Body of pancreas (tissue), 2 donors: Measurements from ENCODE around the gene ANKRD36B.

DNA sequence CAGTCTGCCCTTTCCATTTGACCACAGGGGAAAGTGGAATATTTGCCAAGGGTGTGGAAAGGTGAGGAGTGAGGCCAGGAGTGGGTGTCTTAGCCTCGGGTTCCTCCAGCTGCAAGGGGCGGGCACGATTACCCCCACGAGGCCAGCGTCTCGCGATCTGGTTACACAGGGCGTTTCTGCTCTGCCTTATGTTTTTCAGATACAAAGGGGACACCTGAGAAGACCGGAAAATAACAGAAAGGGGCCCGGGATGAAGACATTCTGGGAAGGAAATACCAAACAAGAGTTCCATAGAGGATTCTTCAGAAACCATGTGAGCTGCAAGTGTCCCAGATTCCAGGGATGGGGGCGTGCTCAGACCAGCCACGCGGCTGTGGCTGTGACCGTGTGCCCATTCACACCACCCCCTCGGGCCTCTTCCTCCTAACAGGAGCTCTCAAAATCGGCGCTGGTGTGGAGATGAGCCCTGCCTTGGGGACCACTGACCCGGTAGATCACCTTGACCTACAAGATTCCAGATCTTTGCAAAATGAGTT, 34.3 kb downstream of the FAM178B start:
- PRO-cap: no peak
- RAMPAGE, long total RNA, 2 experiments: no peak in any of the 2 experiments

DNA sequence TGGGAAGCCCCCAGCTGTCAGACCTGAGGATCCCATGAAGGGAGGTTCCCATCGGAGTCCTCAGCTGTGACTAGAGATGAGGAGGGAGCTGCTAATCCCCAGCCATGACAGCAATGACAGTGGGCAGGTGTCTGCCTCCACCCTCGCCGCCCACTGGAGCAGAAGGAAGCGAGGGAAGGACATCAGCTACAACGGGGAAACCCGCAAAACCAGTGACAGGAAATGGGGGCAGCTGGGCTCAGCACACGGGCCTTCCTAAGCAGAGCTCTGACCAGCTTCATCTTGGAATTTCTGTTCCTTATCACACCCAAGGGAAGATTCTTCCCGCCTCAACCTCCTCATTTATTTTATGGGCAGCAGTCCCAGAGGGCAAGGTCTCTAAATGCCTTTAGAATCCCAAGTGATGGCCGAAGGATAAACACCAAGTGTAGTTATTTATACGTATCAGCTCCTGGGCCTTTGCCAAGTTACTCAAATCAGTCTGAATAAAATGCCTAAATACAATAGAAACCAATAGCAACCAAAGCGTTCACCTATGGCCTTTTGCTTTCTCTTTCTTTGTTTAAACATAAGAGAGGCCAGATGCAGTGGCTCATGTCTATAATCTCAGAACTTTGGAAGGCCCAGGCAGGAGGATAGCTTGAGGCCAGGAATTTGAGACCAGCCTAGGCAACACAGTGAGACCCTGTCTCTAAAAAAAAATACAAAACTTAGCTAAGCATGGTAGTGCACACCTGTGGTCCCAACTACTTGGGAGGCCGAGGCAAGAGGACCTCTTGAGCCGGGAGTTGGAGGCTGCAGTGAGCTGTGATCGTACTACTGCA, 32.0 kb downstream of the FAM178B start:
- PRO-cap: no peak
- RAMPAGE, long total RNA, 2 experiments: no peak in any of the 2 experiments

- PRO-cap: no peak
- RAMPAGE, long total RNA, 2 experiments: start-site peak on the plus strand in 1 of 2 experiments, at chr2:97194656-97195095 at its widest, 16 reads per replicate
Measured at GRCh38 chr2:97194668-97195123, 81.7 kb downstream of the ANKRD36 start.

GRCh38 chr2:97589283-97590453, at the start of gene ANKRD36B:
Gene ANKRD36B (minus strand): TSS chr2:97589877.
- PRO-cap: bidirectional peak, plus-strand start at chr2:97589951, minus-strand start at chr2:97589837
- RAMPAGE, long total RNA, 2 experiments: start-site peak on the minus strand in 1 of 2 experiments, at chr2:97589786-97590298 at its widest, 27 to 191 reads per replicate

DNA sequence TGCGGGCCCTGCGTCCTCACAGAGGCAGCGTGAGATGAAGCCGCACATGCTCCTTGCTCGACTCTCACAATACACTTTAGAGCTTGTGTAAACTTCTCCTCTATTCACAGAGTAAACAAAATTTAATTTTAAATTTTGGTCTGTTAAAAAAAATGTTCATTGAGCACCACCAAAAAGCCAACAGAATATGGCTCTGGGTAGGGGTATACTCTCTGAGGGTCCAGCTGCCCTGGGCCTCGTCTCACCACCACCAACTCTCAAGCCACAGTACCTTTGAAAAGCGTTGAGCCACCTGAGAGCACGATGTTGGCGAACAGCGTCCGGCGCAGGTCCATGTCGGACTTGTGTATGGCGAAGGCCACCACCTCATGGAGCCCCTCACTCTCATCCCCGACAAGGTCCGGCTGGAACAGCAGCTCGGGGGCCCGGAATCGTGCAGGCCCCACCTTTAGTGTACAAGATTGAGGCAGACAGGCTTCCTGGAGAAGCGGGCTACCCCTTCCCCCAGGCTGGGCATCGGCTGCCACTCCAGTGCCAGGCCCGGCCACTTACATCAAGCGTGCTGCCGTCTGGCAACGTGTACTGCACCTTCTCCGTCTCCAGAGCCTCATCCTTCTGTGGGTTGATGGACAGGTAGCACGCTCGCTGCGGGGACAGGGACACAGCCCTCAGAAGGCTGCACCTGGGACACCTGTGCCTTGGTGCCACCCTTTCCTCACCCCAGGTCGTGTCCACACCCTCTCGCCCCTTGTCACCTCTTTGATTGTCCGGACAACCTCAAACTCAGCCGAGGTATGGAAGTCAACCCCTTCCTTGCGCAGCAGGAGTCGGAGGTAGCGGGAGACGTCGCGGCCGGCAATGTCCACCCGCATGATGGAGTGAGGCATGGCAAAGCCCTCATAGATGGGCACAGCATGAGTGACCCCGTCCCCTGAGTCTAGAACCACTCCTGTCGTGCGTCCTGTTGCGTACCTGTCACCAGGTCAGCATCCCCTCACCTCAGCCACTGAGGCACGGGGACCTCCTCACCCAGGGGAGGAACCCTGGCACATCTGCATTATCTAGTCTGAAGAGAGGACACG, 5.8 kb downstream of the ACTR1B start:
- PRO-cap: no peak
- RAMPAGE, long total RNA, 2 experiments: no peak in any of the 2 experiments

DNA sequence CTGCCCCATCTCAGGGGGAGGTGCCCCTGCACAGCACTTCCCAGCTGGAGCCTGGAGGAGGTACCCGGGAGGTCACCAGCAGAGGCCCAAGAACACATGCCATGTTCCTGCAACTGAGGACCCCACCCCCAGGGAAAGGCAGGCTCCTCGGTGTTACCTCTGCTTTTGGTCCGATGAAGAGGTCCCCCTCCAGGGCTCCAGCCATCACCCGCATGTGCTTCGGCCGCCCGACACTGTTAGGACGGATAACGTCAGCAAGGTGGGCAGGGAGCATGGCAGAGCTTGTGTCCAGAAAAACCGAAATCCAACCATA, 3.5 kb downstream of the ACTR1B start:
- PRO-cap: no peak
- RAMPAGE, long total RNA, 2 experiments: no peak in any of the 2 experiments

DNA sequence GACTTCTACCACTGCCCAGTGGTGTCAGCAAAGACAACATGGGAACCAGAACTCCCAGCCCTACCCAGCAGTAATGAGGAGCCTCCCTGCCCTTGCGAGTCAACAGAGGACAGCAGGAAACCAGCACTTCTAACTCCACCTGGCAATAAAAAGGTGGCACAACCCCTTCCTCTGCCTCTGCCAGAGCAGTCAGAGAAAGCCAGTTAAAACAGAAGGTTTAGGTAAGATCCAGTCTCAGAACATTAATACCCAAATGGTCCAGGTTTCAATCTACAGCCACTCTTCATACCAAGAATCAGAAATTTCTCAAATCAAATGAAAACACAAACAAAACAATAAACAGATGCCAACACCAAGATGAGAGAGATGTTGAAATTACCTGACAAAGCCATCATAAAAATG, 68.8 kb downstream of the ZAP70 start:
- PRO-cap: no peak
- RAMPAGE, long total RNA, 2 experiments: no peak in any of the 2 experiments

DNA sequence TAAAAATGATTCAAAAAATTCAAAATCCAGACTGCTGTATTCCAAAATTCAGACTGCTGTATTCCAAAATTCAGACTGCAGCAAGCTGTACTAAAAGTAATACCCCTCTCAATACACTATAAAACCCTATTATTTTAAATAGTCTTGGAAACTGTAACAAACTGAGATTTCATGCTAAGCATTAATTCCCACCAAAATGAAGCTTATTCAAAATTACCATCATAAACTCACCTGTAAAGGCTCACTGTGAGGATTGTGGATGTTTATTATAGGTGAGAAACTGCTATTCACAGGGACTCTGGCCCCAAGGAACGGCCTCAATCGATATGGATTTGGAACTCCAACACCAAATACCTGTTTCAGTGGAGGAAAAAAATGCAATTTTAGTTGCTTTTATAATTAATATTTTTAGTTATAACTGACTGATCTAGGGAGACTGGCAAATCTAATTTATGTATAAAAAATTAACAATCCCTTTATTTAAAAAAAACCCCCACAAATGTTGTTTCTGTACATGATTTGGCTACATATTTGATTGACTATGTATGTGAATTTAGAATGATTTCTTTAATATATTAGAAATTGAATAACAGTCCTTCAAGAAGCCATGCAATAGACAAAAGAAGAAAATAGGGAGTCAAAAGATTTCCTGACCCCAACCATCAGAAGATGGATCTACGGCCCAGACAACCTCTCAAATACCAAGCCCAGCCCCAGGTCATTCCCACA, 128.4 kb downstream of the ZAP70 start:
- PRO-cap: no peak
- RAMPAGE, long total RNA, 2 experiments: no peak in any of the 2 experiments

- PRO-cap: unidirectional peak, minus-strand start at chr2:98021504
- RAMPAGE, long total RNA, 2 experiments: no peak in any of the 2 experiments
Measured at GRCh38 chr2:98021089-98021675, 25.4 kb upstream of the TMEM131 start.

DNA sequence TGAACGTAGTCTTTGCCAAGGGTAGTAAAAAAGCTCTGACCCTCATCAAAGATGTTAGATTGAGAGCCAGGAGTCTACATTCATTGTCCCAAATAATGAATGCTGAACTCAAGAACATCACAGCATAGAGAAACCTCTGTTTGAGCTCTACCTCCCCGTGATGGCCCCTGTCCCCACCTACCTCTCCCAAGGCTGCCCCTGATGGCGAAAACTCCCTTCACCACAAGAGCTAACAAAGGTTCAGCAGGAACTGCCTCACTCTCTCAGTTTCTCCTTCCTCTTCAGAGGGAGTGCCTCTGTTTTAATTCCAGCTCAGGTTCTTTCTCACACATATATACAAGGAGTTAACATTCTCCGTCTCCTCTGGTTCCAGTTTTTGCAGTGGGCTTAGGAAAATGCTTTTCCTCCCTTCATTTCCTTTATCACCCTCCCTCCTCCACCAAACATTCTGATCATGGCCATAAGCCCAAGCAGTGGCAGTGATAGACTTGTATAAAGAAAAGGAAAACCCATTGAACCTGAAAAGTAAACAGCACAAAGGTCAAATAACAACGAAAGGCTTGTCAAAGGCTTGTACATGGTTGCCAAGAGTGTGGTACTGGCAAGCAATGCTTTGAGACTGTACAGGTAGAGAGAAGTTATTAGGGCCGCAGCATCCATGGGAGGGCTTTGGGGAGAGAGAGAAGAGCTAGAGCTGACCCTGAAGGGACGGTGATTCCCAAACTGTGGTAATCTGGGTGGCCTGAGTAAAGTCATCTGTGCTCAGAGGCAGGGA, 2.3 kb upstream of the VWA3B start:
- PRO-cap: no peak
- RAMPAGE, long total RNA, 2 experiments: no peak in any of the 2 experiments

DNA sequence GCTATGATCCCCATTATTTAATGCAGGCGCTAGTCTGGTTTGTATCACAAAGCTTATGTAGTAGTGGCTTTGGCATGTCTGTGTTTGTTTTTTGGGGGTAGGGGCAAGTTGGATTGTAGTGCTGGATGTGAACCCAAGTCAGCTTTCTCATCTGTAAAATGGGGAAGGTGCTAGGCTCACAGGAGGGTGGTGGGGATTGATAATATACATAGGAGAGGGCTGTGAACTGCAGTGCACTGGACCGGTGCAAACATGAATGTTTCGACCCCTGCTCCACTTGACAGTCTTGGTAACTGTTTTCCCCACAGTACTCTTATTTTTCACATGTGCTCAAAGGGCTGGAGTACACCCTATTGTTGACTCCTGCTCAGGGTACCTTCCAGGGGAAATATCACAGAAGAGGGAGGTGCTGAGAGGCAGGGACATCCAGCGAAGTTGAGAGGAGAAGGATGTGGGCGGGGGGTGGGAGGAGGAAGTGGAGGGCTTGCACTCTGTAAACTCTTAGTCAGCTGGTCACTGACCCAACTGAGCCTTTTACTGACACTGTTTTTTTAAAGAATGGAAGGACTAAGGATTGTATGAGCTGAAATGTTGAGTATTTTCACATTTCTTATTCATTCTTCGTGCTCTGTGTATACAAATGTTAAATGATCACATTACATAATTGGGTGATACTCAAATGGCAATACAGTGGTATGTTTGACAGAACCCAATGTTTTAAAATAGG, 9.8 kb downstream of the INPP4A start:
- PRO-cap: no peak
- RAMPAGE, long total RNA, 2 experiments: no peak in any of the 2 experiments

- PRO-cap: no peak
- RAMPAGE, long total RNA, 2 experiments: no peak in any of the 2 experiments
Measured at GRCh38 chr2:98474603-98475310, 30.1 kb downstream of the INPP4A start.

GRCh38 chr2:98485340-98486107, 40.9 kb downstream of the INPP4A start:
- PRO-cap: no peak
- RAMPAGE, long total RNA, 2 experiments: no peak in any of the 2 experiments

GRCh38 chr2:98505252-98505866, 60.7 kb downstream of the INPP4A start:
- PRO-cap: unidirectional peak, plus-strand start at chr2:98505690
- RAMPAGE, long total RNA, 2 experiments: no peak in any of the 2 experiments

DNA sequence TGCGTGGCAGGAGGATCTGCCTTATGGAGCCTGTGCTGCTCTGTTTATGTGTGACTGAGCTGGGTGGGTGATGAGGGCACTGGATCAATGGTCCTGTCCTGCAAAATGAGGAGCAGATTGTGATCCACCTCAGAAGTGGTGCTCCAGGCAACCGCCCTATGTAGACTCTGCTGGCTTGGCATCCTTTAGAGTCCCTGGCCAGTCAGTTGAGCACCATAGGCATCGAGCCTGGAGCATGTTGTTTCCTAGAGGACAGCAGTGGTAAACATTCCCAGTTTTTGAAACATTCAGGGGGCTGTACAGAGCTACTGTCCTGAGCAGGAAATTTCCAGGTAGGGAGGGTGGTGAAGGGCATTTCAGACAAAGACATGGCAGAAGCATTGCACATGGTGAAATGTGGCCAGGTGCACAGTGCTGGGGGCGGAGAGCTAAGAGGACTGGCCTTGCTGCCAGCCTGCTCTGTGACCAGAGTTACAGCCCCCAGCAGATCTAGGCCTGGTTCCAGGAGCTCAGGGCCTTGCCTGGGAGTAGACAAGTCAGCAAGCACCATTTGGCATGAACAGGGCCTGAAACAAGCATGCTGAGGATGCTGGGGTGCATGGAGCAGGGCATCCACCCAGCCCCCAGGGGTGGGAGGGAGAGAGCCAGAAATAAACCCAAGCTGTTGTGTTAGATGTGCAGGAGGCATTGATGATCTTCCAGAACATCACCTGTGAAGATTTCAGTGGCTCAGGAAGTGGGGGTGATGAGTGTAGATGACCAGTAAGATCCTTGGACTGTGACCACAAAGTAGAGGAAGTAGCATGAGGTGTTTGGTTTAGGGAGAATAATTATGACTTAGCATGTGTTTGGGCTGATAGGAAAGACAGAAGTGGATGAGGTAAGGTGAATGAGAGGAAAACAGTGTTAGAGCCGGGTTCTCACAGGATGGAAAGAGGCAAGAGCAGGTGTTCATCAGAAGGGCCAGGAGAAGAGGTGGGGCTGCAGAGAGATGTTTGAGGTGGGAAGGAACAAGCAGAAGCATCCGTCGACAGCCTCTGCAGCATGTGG, 61.2 kb downstream of the COA5 start:
- PRO-cap: no peak
- RAMPAGE, long total RNA, 2 experiments: no peak in any of the 2 experiments

DNA sequence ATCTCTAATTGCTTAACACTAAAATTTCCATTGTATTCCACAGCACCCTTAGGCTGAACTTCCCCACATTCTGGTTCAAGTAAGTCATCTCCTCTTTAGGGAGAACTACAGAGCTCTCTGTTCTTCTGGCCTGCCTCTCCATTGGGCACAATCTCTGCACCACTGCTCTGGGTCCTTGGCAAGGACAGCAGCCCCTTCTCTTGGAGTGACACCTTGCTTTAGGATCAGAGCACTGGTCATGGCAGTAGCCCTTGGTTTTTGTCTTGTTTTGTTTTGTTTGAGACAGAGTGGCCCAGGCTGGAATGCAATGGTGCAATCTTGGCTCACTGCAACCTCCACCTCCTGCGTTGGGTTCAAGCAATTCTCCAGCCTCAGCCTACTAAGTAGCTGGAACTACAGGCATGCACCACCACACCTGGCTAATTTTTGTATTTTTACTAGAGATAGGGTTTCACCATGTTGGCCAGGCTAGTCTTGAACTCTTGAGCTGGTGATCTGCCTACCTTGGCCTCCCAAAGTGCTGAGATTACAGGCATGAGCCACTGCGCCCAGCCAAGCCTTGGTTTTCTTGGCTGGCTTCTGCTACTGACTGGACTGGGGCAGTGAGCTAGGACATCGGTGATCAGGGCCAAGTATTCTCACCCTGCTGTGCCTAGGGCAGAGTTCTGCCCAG, 24.3 kb downstream of the UNC50 start:
- PRO-cap: no peak
- RAMPAGE, long total RNA, 2 experiments: no peak in any of the 2 experiments

DNA sequence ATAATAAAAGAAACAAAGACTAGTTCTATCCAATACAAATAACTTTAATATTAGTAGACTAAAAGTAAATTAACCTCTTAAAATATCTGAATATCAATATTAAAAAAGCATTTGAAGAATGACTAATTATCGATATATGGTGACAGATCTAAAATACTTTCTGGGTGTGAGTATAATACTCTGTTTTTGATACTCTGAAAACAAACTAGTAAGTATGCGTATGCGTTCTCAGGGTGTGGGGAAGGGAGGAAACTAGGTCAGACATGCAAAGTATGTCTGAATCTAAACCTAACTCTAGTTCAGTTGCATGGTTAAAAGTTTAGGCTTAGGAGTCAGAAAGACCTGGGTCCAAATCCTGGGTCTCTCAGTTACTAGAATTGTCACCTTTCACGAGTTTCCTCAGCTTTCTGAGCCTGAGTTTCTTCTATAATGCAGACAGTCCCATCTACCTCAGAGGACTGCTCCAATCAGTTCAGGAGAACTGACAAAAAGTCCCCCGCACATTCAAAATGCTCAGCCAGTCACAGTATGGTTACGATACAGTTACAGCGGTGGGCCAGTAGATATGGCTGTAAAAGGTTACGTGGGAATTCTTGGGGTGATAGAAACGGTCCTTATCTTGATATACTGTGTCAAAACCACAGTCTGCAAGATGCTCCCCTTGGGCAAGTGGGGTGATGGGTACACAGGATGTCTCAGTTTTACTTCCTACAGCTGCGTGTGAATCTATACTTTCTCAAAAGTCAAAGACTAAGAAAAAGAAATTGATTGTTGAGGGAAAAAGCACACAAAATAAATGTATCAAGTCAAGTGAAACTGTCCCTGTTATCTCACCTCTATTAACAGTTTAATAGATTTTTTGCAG, 29.2 kb downstream of the UNC50 start:
- PRO-cap: no peak
- RAMPAGE, long total RNA, 2 experiments: no peak in any of the 2 experiments

DNA sequence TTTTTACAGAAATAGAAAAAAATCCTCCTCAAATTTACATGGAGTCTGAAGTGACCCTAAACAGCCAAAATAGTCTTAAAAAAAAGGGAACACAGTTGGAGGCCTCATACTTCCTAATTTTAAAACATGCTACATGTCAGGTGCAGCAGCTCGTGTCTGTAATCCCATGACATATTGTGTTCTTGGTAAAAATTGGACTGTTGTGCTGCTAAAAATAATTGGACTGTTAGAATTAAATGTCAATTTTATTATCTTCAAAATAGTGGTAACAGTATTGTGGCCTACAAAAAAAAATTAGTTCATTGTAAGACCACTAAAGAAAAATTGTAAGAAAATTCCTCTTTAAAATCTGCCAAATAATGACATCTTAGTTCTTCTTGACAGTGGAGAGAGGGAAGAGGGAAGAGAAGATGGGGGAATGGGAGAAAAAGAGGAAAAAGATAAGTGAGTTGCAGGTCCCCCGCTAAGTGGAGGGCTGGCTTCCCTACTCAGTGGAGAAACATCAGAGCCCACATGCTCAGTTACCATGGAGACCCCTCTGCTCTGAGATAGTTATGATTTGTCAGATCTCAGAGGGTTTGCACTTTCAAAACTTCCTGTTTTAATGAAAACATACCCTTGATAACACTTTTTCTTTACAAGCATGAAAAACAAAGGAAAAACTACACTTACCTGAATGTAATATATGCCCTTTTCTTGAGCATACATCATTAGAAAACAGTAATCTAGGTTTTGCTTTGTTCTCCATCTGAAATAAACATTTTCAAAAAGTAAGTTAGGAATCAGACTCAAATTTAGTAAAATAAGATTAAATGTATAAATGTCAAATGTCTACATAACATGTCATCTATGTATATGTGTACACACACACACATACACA, 46.6 kb downstream of the UNC50 start:
- PRO-cap: no peak
- RAMPAGE, long total RNA, 2 experiments: no peak in any of the 2 experiments

DNA sequence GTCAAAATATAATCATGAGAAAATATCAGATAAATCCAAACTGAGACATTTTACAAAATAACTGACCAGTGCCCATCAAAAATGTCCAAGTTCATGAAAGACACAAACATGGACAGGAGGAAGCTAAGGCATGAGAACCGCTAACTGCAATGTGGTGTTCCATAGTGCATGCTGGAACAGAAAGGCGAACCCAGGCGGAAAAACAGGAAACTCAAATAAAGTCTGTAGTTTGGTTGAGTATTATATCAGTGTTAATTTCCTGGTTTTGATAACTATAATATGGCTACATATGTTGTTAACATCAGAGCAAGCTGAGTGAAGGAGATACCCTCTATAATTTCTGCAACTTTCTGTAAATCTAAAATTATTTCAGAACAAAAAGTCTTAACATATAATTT, 53.5 kb downstream of the UNC50 start:
- PRO-cap: no peak
- RAMPAGE, long total RNA, 2 experiments: no peak in any of the 2 experiments

DNA sequence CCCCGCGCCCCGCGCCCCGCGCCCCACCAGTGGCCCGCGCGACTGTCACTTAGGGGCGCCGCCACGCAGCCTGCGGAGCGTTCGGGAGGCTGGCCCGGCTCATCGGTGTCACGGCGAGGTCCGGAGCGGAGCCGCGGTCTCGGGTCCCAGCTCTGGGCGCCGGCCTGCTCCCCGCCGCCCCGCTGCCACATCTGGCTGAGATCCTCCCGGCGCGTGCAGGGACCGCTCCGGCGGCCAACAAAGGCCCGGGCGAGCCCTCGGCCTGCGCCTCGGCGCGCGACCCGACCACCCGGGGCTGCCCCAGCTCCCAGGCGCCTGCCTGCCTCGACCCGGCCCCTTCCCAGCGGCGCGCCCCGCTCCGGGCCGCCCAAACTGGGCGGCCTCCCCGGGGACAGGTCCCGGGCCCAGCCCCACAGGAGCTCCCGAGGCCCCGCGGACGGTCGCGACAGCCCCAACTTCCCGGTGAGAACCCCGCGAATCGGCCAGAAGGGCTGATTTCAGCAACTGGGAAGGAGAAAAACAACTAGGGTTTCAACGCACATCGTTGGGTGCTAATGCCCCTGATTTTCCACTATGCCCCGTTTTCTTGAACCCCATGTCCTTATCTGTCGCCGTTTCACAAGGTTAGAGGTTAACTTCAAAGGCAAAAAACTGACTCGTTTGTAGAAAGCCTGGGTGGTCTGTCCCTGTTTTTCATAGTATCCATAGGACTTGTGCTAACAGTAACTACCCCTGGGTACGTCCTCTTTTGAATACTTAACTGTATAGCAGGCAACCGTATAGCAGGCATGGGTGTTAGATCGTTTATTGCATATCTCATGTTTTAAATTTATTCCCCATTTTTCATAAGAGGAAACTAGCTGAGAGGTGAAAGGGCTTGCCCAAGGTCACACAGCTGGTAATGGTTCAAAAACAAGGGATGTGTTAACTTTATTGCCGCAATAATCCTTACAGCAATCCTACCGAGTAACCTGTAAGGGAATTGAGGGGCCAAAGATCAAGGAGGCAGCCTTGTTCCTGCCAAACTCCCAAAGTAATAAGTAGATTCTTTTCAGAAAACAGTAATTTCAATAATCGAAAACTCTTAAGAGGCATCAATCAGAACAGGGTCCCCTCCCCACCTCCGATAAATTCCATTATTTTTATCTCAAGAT, 679 bp upstream of the MGAT4A start:
- PRO-cap: bidirectional peak, plus-strand start at position 108 of the sequence, minus-strand start outside the sequence; bidirectional peak, plus-strand start at position 198 of the sequence, minus-strand start at position 193 of the sequence
- RAMPAGE, long total RNA, 2 experiments: no peak in any of the 2 experiments